Parietal lobe (tissue), 2 donors: ENCODE measurements around the gene BCOR.

GRCh38 chrX:40097137-40098049, at the start of gene BCOR:
Gene BCOR, minus strand, starts transcription at chrX:40097958.
- RAMPAGE, long total RNA = no peak

DNA sequence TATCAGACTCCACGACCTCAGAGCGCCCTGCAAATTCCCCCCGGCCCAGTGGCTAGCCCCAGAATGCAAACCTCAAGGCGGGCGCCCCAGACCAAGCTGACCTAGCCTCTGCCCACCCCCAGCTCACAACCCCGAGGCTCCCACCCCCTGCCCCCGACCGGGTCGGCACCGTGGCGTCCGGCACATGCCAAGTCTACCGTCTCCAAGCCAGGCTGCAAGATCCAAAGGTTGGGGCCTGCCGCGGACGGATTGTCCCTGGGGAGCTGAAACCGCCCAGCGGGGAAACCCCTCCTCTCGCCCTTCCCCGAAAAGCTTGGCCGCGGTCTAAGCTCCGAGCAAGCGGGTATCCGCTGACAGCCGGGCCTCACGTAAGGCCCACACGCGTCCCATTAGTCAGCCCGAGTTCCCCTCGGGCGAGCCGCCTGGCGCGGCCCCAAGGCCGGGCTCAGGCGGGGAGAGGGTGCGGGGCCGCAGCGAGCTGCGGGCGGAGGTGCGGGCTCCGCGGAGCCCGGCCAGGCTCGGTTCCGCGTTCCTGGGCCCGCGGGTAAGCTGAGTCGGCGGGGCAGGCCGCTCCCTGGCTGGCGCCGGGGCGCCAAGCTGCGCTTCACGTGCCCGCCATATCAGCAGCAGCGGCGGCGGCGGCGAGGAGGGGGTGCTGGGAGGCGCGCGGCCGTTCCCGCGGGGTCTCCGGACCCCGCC, 6.9 kb upstream of the BCOR start:
- RAMPAGE, long total RNA = no peak

GRCh38 chrX:40105605-40106379, 8.0 kb upstream of the BCOR start:
- RAMPAGE, long total RNA = no peak

GRCh38 chrX:40106380-40106877, 8.7 kb upstream of the BCOR start:
- RAMPAGE, long total RNA = no peak

- RAMPAGE, long total RNA = no peak
Observed at GRCh38 chrX:40144636-40145713, 47.2 kb upstream of the BCOR start.

DNA sequence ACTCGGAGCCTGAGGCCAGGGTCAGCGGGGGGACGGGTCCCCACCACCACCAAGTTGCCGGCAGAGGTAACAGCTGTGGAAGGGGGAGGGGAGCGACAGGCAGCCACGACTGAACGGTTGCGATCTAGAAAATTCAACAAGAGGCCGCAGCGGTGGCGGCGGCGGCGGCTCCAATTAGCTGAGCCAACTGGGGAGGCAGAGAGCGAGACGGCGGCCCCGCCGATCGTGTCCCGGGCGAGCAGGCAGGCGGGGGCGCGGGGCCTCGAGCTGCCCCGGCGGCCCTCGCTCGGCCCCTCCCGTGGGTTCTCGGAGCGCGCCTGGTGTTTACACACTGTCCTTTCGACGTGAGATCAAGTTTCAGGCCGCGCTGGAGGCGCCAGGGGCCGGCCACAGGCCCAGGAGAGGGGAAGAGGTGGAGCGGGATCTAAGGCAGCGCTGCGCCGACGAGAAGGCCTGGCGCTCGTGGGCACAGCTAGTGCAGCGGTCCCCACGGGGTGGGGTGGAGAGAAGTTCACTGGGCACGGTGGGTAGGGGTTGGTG, 53.9 kb upstream of the BCOR start:
- RAMPAGE, long total RNA = no peak

GRCh38 chrX:40267456-40267890, 169.7 kb upstream of the BCOR start:
- RAMPAGE, long total RNA = no peak

DNA sequence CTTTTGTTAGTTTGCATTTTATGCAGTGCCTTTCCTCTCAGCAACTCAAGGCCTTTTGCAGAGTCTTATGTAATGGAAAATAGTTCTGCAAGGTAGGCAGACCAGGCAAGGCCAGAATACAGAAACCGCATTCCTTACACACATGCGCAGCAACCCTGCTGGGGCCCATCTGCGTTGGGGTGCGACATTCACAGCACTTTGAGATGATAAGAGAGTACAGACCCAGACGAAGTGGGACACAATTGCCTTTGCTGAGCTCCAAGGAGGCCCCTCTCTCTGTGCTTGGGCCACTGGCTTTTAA, 96.1 kb upstream of the ATP6AP2 start:
- RAMPAGE, long total RNA = no peak

GRCh38 chrX:40582728-40583385, 2.1 kb downstream of the ATP6AP2 start:
- RAMPAGE, long total RNA = no peak

DNA sequence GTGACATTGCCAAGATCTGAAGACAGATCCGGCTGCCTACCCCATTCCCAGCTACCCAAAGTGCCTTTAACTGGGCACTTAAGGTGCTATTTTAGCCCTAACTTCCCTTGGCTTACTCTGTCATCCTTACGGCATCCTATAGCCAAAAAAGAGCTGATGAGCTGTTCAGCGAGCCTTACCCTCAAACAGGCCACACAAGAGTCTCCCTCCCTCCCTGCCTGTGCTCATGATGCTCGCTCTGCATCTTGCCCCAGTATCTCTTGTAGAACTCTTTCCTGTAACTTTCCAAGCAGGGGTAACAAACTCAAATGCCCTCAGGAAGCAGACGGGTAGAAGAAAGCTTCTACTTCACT, 896 bp downstream of the CXorf38 start:
- RAMPAGE, long total RNA = no peak

- RAMPAGE, long total RNA = no peak
Observed at GRCh38 chrX:41022600-41023117, 62.6 kb upstream of the USP9X start.

DNA sequence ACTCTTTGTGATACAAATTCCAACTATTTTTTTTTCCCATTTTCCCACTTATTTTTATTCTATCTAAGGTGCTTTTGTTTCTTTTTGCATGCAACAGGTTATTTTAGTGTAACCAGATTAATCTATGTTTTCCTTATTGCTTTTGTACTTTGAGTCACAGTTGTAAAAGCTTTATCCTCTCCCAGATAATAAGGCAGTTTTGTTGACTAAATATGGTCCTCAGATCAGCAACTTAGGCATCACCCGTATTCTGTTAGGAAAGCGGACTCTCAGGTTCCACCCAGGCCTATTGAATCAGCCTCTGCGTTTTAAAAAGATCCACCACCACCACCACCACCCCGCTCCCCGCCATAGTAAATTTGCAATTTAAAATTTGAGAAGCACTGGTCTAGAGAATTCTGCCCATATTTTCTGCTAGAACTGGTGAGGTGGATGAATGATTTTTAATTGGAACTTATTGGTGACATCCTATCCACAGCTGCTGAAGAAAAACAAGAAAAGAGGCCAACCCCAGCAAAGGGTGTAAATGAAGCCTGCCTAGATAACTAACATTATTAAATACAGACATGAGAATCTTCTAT, 58.5 kb upstream of the USP9X start:
- RAMPAGE, long total RNA = no peak

- RAMPAGE, long total RNA = no peak
Observed at GRCh38 chrX:41085968-41087096, 1.1 kb downstream of the USP9X start.

GRCh38 chrX:41095281-41096076, 10.2 kb downstream of the USP9X start:
- RAMPAGE, long total RNA = no peak

GRCh38 chrX:41101382-41101604, 16.0 kb downstream of the USP9X start:
- RAMPAGE, long total RNA = no peak

- RAMPAGE, long total RNA = no peak
Observed at GRCh38 chrX:41275437-41276700, 58.1 kb upstream of the DDX3X start.

- RAMPAGE, long total RNA = no peak
Observed at GRCh38 chrX:41343913-41344482, 10.0 kb downstream of the DDX3X start.

DNA sequence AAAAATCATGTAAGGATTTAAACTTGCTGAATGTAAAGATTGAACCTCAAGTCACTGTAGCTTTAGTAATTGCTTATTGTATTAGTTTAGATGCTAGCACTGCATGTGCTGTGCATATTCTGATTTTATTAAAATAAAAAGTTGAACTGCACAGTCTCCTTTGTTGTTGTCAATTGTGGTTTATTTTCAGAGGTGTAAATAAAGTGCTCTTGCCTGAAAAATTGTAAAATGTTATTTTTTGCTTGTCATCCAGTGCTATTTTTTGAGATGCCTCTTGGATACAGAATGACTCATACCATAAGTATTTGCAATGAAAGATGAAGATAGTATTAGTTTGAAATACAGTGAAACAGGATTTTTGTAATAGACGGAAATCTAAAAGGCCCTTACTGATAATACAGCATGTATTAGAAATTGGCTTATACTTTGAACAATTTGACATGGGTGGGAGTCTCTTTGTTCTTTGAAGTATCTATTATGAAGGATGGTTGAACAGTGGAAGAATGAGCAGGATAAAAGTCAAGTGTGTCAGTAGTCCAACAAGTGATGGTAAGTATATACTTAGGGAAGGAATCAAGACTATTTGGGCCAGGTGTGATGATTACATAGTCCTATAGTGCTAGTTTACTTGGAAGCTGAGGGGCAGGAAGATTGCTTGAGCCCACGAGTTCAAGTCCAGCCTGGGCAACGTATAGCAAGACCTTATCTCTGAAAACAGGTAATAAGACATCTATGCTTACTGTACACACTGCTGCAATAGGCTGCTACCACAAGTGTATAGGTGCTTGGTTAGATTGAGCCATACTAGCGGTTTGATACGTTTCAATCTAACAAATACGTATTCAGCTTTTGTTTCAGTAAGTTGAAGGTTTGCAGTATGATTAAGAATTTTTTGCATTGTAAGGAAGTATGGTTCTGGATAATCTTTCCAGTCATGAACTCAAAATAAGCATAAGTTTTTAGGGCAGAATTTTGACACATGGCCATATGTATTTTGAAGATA, 16.4 kb downstream of the DDX3X start:
- RAMPAGE, long total RNA = no peak

DNA sequence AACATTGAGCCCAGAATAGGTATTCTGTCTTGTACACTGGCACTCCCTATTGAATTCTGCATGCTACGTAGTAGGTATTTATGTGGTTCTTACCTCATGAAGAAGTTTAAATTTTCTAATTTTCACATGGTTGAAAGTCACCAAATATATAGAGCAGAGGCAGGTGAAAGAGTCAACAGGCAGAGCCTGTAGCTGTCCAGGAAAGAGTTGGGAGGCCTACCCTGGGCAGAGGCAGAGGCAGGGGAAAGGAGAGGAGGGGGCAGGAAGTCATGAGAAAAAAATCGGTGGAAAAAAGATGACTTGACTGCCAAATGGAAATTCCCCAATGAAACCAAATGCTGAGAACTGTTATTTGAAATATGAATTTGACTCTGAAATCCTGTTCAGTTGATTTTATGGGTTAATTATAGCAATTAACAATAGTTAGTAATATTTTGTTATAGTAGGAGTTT, 23.1 kb upstream of the GPR34 start:
- RAMPAGE, long total RNA = no peak

GRCh38 chrX:41686749-41687200, 2.0 kb upstream of the GPR34 start:
- RAMPAGE, long total RNA = no peak